Progenitor cell of endocrine pancreas (in vitro differentiated cells): ENCODE data around the genes INTS2, CYB561, ACE, DCAF7, LIMD2, STRADA and SCN4A.

GRCh38 chr17:61927134-61928268, at the start of gene INTS2:
Gene INTS2 (minus strand): TSS chr17:61927982.
- PRO-cap, result bidirectional peak, plus-strand start at chr17:61927490, minus-strand start at chr17:61927456; bidirectional peak, plus-strand start at chr17:61927587, minus-strand start at chr17:61927561; bidirectional peak, plus-strand start at chr17:61928097, minus-strand start at chr17:61927982

DNA sequence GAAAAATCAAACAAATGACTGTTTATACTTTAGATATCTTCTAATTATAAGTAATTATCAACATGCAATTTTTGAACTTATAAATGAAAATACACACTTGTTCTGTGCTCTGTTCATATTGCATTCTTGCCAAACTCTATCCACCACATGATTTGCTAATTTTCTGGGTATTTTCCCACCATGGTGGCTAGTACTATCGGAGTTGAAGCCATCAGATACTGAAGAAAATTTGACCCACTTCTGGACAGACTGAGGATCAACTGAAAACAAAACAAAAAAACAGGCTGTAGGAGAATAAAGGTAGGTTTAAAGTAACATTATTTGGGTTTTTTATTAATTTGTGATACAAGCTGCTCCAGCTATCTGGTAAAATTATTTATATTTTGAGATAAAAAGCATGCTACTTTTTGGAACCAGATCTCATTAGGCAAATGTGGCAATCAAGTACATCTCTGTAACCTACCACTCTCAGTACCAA, 35.3 kb downstream of the MED13 start:
- PRO-cap, result no peak

- PRO-cap, result no peak
Observed at GRCh38 chr17:62050931-62051803, 13.9 kb downstream of the MED13 start.

DNA sequence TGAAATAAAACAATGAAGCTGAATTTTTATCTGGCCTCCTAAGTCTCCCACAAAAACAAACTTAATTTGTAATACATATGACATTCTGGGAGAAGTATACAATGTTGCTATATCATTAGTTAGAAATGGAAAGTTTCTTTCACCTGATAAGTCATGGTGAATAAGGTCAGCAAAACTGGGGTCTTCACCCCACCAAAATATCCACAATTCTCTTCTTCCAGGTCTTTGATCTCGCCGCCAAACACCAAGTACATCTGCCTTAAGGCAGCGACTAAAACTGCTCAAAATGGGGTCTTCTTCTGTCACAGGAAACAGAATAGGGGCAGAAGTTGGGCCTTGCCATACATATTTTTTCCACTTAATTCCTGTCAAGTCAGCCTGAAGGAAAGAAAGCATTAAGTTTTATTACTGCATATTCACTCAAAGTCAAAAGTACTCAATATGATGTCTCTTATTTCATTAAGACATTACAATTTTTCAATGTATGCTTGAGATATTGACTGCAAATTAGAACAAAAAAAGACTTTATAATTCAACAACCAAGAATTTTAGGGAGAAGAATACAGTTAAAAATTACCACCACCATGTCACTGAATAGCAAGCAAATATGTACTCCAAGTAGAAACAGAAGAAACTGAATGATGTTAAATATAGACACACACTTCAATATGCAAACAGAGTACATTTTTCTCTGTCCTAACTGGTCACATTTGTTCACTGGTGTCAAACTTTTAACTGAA, 2.0 kb downstream of the MED13 start:
- PRO-cap, result no peak

- PRO-cap, result no peak
Observed at GRCh38 chr17:62093778-62094172, 28.7 kb upstream of the MED13 start.

DNA sequence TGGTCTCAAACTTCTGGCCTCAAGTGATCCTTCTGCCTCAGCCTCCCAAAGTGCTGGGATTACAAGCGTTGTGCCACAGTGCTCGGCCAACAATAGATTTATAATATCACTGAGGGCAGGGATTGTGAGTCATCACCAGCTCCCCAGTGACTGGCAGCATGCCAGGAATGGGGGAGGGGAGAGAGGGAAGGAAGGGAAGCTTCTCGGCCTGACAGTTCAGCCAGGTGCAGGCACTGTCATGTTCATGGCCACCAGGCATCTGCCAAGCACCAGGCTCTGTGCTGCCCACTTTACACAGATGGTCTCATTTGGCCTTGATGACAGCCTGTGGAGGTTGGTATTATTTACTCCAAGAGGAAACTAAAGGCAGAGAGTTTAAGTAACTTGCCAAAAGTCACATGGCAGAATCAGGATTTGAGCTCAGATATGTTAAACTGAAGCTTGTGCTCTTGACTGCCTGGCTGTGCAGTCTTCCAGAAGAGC, 7.8 kb upstream of the TLK2 start:
- PRO-cap, result no peak

DNA sequence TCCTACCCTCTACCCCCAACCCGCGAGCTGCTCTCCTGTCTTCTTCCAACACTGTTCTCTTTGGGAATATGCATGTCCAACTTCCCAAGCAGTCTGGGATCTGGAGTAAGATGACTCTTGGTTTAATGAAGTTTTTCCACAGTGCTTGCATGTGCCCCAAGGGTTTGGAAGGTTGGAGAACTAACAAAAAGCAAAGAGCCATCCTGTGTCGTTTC, 1.4 kb upstream of the TLK2 start:
- PRO-cap, result no peak

- PRO-cap, result bidirectional peak, plus-strand start at chr17:62652939, minus-strand start at chr17:62652681
Observed at GRCh38 chr17:62652806-62653782, 25.6 kb downstream of the MRC2 start.

DNA sequence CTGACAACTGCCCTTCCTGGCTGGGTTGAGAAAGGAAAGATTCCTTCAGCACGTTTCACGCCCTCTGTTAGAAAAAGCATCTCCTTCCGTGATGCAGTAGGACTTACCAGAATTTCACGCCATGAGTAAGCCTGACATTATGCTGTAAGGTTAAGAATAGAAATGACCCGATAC, 17.6 kb downstream of the MARCHF10 start:
- PRO-cap, result no peak

DNA sequence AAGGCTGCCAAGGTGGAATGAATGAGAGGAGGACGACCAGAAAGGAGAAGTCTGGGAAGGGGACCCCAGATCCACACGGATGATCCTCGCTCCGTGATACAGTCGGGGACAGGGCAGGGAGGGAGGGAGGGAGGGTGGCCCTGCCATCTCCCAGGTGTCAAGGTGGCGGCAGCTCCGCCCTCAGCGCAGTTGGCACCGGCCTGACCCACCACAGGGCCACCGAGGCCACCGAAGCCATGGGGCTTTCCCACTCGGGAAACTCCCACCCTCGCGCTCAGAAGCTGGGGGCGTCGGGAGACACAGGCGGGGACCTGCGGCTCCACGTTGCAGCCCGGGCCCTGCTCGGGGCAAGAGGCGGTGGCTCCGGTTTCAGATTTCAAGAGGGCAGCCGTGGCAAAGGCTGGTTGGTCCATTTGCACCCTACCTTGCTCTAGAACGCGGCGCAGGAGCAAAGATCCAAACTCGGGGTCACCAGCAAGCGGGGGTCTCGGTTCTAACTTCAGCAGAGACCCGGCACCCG, 572 bp downstream of the CYB561 start:
- PRO-cap, result unidirectional peak, plus-strand start at position 146 of the sequence

DNA sequence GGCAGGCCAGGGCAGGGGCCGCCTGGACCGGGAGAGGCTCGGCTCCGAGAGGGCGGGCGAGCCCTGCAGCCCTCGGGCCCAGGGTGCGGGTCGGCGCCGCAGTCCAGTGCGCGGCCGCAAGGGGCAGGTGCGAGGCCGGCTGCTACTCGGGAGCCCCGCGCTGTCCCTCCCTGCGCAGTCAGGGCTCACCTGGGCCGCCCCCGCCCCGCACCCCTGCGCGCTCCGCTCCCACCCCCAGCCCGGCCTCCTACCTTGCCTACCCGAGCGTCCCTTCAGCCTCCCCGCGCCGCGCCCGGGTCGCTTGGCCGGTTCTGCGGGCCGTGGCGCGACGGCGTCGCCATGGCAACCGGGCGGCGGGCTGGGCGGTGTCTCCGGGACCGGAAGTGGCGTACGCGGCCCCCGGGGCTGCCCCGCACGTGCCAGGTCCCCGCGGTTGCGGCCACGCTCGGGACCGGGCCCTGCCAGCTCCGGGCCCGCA, at the start of gene CYB561:
TSS of gene CYB561 (minus strand) at position 313 of the 478 bp plus-strand sequence.
- PRO-cap, result bidirectional peak, plus-strand start at position 152 of the sequence, minus-strand start at position 51 of the sequence; bidirectional peak, plus-strand start at position 389 of the sequence, minus-strand start at position 285 of the sequence

DNA sequence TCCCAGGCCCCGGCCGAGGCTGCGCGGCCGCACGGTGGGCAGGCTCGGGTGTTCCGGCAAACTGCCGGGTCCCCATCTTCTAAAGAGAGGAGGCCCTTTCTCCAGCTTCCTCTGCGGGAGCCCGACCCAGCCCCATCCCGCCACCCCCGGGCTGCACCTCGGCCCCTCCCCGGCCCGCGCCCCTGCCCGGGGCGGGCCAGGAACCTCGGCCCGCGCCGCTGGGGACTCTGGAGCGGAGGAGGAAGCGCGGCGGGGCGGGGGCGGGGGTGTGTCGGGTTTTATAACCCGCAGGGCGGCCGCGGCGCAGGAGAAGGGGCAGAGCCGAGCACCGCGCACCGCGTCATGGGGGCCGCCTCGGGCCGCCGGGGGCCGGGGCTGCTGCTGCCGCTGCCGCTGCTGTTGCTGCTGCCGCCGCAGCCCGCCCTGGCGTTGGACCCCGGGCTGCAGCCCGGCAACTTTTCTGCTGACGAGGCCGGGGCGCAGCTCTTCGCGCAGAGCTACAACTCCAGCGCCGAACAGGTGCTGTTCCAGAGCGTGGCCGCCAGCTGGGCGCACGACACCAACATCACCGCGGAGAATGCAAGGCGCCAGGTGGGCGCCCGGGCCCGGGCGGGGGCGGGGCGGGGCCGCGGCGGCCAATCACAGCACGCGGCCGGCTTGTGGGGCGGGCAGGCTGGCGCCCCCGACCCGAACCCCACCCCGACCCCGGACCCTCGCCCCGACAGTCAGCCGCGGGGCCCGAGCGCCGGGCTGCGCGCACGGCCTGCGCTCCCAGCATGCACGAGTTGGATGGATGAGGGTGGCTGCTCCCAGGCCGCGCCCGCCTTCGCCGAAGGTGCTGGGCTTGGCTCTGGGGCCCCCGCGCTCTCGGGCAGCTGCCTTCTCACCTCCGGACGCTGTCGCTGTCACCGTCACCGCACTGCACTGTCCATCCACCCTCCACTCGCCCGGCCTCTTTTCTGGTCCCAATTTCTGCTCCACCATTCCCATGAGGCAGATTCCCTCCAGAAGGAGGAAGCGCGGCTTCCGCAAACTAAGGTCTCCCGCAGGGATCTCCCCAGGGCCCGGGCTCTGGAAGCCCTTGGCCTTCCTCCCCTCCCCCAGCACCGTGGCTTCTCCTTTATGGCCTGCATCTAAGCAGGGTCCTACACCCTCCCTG, at the start of gene ACE:
TSS of gene ACE (plus strand) at position 309 of the 1,159 bp plus-strand sequence.
- PRO-cap, result bidirectional peak, plus-strand start at position 309 of the sequence, minus-strand start at position 186 of the sequence; bidirectional peak, plus-strand start at position 724 of the sequence, minus-strand start at position 567 of the sequence

DNA sequence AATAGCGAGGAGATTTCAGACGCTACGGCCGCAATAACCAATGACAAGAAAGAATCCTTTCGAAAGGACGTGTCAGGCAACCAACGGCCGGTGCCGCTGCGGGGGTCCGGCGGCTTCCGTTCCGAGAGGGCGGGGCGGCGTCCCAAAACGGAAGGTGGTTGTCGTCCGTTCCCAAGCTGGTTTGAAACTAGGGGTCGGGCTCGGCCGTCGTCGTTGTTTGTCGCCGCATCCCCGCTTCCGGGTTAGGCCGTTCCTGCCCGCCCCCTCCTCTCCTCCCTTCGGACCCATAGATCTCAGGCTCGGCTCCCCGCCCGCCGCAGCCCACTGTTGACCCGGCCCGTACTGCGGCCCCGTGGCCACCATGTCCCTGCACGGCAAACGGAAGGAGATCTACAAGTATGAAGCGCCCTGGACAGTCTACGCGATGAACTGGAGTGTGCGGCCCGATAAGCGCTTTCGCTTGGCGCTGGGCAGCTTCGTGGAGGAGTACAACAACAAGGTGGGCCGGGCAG, at the start of gene DCAF7:
TSS of gene DCAF7 (plus strand) at position 161 of the 512 bp plus-strand sequence.
- PRO-cap, result bidirectional peak, plus-strand start at position 184 of the sequence, minus-strand start outside the sequence; bidirectional peak, plus-strand start at position 415 of the sequence, minus-strand start at position 421 of the sequence

- PRO-cap, result bidirectional peak, plus-strand start at chr17:63699897, minus-strand start at chr17:63699710; bidirectional peak, plus-strand start at chr17:63700116, minus-strand start at chr17:63700136; bidirectional peak, plus-strand start at chr17:63700293, minus-strand start at chr17:63700263
Observed at GRCh38 chr17:63699602-63700628, at the start of gene LIMD2. Gene LIMD2 (minus strand): TSS chr17:63700125.

GRCh38 chr17:63741213-63742074, at the start of gene STRADA:
Gene STRADA (minus strand): TSS chr17:63741799.
- PRO-cap, result bidirectional peak, plus-strand start at chr17:63741460, minus-strand start at chr17:63741360; bidirectional peak, plus-strand start at chr17:63741577, minus-strand start at chr17:63741576; bidirectional peak, plus-strand start at chr17:63741983, minus-strand start at chr17:63741796

DNA sequence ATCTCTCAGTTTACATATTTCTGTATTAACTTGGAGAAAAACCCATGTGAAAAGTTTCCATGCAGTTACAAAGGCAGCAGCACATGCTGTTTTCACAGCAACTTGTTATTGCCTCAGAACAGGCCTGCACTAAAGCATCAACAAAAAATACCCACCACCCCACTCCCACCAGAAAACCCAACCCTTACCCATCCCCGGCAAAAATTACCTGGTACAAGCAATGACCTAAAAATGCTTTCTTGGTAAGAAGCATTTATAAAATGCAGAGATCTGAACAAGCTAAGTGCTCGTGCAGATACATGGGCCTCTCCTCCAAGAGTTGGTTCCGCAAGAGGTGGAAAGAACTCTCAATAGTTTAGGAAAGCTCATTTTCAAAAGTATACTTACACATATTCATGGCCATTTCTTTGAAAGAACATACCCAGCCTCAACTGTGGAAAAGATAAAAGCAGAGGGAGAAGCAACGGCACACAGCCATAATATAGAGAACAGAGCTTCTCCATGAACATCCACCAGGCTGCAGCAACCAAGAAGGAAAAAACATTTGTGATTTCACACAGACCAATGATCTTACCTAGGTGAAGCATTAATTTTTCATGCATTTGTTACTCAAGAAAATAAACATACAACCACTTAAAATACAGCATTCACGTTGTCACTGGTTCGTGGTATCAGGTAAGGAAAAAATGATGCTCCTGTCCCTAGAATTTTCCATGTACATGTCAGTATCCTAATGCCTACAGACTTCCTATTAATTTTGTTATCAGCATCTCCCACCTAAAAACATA, 4.1 kb upstream of the STRADA start:
- PRO-cap, result no peak

DNA sequence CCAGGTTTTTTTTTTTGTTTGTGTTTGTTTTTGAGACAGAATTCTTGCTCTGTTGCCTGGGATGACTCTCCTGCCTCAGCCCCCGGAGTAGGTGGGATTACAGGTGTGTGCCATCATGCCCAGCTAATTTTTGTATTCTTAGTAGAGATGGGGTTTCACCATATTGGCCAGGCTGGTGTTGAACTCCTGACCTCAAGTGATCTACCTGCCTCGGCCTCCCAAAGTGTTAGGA, 6.5 kb upstream of the STRADA start:
- PRO-cap, result no peak

DNA sequence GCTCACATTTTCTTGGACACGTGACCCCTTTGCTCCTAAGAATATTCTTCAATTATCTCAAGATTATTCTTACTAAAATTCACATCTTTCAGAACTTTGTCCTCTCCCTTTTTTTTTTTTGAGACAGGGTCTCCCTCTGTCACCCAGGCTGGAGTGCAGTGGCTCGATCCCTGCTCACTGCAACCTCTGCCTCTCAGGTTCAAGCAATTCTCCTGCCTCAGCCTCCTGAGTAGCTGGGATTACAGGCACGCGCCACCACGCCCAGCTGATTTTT, 8.8 kb upstream of the STRADA start:
- PRO-cap, result no peak

DNA sequence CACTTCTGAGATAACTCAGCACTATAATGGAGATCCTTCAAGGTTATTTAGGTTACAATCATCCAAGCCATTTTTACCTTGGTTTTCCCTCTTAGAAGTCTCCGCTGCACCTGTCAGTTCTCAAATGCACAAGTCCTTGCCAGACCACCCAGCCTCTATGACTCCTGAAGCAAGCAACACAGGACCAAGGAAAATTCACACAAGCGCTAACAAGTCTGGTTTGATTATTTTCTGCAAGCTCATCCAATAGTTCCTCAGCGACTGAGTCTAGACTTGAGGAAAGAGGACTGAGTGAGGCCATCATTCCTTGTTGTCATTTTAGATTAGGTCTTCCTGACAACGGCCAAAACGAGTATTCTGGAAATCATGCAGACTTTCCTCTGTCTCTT, 703 bp downstream of the CCDC47 start:
- PRO-cap, result no peak

- PRO-cap, result no peak
Observed at GRCh38 chr17:63972805-63973365, at the start of gene SCN4A. Gene SCN4A (minus strand): TSS chr17:63972918.